GM23248 (cell line): ENCODE measurements around a stretch of chr11.

- RAMPAGE, long total RNA: no peak
These were observed 14.9 kb downstream of the TNKS1BP1 start for GRCh38 chr11:57309706-57310387.

DNA sequence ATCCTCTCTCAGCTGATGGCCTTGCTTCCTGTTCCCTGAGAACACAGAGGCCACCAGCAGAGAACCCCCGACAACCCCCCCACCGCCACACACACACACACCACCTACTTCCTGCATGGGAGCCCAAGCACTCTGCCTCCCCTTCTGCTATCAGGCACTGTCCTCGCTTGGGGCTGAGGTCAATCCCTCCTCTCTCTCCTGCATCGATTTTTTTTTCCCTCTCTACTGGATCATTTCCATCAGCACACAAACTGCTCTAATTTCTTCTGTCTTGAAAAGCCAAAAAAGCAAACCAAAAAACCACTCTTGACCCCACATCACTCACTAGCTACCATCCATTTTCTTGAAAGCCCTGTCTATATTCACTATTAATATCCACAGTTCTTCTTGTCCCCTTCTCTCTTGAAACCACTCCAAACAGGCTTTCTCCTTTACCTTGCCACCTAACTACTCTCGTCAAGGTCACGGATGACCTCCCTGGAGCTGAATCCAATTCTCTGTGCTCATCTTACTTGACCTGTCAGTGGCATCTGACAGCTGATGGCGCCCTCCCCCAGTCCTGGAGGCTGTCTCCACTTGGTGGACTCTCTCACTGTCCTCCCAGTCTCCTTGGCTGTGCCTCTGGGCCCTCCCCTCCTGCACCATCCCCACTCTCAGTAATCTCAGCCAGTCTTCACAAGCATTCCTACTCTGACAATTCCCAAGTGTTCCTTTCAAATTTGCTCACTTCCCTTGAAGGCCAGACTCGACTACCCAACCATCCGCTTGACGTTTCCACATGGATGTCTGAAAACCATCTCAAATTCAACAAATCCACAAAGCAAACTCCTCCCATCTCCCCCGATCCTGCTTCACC lies 8.9 kb downstream of the TNKS1BP1 start:
- RAMPAGE, long total RNA: no peak

- RAMPAGE, long total RNA: no peak
These were observed 3.6 kb downstream of the TNKS1BP1 start for GRCh38 chr11:57321159-57321506.

GRCh38 chr11:57321678-57322141 lies 3.0 kb downstream of the TNKS1BP1 start:
- RAMPAGE, long total RNA: no peak

DNA sequence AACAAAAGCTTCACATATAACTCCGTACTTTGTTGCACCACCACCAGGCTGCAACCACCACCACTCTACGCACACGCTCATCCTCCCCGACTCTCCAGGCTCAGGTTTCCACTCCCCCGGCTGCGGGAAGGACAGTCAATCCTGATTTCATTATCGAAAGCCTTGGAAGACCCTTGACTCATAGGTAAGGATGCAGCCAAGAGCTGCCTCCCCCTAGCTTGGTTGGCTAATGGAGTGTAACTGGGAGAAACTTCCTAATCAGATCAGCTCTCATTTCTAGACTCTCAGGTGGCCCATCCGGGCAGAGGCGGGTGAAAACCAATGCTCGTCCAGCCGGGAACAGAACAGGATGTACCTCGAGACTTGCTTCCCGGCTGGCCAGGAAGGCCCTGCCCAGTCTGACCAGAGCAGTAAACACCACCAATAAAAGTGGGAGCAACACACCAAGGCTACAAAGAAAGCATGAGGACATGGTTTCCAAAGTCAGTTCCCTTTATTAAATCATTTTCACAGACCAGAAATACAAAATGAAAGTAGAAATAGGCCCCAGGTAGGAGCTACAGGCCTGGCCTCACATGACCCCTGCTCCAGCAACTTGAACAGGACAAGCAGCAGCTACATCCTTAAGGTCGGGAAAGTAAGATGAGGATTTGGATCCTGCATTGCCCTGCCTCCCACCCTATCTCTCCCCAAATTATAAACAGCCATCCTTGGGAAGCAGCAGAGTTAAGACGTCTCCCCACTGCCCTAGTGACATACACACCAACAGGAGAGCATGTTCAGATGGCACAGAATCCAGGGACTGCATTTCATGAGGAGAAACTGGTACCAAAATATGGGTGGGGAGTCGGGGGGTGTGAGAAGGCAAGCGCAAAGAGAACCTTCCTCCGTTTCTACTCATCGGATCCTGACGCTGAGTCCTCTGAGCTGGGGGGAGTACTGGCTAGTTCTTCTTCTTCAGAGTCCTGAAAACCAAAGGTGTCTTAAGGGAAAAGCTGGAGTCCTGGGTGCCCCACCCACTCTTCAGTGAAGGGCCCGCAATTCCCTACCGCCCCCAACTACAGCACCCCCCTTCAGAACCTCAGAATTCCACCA lies 1.1 kb upstream of the TNKS1BP1 start:
- RAMPAGE, long total RNA: no peak

DNA sequence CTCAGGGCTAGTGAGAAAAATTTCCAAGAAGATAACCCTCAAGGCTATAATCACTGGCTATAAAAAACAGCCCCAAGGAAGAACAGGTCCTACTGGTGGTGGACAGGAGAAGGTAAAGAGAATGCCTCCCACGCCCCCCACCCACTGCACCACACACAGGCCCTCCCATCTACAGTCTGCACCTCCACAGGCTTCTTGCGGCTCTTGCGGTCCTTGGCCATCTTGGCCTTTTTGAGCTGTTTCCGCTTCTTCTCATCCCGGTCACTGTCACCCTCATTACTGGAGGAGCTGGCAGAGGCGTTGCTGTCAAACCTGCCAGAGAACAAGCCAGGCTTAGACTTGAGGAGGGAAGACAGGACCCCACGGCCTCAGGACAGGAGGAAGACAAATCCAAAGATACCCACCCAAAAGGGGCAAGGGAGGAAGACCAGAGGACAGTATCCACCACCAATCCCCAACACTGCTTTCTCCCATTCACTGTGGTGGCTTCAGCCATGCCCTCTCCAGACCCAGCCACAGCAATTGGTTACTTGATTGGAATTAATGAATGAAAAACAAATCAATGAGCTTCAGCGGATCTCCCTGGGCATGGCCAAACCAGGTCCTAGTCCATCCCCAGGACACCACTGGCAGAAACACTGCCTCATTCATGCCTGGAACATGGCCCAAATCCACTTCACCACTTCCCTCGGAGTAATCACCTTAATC lies 3.5 kb upstream of the TNKS1BP1 start:
- RAMPAGE, long total RNA: no peak

DNA sequence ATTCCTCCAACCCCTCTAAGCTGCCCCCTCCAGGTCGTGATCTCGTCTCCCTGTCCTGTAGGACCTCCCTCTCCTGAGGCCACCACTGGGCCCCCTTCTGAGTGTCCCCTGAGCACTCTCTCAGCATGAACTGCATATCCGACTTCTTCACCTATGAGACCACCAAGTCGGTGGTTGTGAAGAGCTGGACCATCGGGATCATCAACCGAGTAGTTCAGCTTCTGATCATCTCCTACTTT lies 193 bp downstream of the P2RX3 start:
- RAMPAGE, long total RNA: no peak

- RAMPAGE, long total RNA: no peak
These were observed 7.7 kb upstream of the SLC43A3 start for GRCh38 chr11:57434348-57435218.

GRCh38 chr11:57438342-57439313 lies 11.7 kb upstream of the SLC43A3 start:
- RAMPAGE, long total RNA: no peak

DNA sequence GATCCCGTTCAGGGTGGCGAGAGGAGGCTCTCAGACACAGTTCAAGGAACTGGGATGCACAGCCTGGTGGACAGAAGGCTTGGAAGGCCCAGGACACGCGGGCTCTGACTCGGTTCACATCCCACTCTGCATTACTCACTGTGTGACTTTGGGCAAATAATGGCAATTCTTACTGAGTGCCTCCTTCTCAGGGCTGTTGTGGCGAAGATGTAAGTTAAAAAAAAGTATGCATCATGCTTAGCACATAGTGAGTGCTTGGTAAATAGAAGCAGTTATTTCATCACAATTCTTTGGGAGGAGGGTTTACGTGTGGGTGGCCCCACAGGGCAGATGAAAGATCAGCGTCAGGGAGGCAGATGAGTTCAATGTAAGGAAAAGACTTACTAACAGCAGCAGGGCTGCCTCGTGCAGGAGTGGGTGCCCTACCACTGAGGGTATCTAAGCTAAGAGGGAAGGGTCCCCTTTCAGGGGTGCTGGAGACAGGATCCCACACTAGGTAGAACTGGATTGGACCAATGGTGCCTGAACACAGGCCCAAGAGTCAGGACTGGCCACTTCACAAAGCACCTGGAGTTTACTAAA lies 25.4 kb downstream of the RTN4RL2 start:
- RAMPAGE, long total RNA: no peak

DNA sequence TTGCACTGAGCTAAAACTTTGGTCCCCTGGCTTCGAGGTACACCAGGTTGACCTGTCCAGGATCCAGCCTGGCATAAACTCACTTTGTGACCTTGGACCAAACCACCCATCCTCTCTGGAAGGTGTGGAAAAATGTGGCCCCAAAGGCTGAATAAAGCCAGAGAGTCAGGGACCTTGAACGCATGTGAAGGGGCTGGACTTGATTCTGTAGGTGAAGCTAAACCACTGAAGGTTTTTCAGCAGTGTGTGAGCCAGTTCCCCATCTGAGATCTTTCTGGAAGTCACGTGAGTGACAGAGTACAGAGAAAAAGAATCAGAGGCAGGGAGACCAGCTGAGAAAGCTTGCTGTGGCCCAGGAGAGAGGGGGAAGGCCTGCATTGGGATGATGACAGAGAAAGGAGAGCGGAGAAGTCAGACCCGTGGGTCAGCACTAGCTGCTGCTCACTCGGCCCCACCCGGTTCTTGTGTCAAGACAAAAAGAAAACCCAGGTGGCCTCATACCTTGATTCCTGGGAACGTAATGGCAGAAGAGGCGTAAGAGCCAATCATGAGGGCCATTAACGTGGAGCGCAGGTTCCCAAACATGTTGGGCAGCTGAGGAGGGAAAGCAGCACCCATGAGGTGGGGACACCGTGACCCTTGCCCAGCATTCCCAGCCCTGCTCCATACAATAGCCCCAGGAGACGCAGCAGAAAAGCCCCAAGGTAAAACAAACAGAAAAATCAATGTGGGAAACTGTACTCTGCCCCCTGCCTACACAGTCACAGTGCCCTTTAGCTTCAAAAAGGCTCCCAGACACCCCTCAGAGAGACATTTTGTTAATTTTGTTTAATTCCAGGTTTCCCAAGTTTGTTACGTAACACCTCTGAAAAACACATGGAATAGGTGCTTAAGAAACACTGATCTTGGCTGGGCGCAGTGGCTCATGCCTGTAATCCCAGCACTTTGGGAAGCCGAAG lies 18.0 kb downstream of the SLC43A1 start:
- RAMPAGE, long total RNA: no peak

GRCh38 chr11:57498496-57498940 lies 17.0 kb downstream of the SLC43A1 start:
- RAMPAGE, long total RNA: no peak

DNA sequence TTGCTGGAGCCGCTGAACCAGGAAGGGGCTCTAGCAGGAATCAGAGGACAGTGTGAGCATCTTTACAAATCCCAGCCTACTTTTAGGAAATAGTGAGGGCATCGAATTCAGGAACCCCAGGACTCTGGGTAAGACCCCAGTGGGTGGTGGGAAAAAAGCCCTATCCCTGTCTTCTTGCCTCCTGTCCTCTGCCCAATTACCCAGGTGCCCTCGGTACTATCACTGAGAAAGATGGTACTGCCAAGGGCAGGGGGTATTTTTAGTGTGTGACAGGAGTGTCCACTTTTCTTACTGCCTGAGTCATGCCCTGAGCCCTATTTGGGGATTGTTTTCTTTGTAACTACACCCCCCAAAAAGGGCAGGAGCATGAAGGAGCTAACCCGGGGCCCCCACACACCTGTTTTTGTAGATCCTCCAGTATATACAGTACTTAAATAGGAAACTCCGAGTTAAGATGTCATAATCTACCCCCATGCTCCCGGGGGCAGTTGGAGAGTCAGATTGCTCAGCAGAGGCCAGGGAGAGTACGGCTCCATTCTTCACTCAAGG lies 3.7 kb downstream of the SMTNL1 start:
- RAMPAGE, long total RNA: no peak

- RAMPAGE, long total RNA: no peak
These were observed 566 bp downstream of the UBE2L6 start for GRCh38 chr11:57566749-57567463.

- RAMPAGE, long total RNA: no peak
These were observed 3.1 kb upstream of the YPEL4 start for GRCh38 chr11:57652688-57653318.

DNA sequence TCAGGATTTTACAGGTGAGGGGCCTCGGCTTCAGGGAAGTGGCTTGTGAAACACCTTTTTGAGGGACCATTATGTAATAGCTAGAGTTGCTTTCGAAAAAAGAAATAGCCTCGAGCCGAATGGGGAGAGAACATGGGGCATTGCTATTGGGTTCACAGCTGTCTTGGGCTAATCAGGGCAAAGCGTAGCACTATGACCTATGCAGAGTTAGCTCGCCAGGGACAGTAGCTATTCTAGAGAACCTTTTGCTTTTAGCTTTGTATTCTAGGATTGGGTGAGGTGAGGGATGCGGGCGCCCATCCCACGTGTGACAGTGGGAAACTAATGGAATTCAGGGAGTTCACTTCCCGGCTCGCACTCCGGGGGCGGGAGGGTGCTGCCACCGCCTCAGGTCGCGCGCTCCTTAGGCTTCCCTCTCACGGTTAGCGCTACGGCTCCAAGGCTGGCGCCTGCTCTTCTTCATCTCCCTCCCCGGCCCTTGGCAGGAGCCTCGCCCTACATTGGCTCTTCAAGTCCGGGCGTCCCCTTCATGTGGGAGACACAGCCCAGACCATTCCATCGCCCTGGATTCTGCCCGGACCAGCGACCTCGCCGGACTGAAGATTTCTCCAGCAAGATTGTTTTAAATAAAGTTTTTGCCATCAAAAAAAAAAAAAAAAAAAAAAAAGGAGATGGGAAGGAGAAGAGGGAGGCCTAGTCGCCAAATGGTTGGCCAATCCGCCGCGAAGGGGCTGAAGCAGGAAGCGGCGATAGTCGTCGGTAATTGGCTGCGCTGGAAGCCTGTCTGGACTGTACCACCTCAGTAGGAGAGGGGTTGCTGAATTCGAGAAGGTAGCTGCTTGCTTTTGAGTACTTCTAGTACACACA lies 958 bp upstream of the ZDHHC5 start:
- RAMPAGE, long total RNA: no peak

- RAMPAGE, long total RNA: no peak
These were observed 893 bp downstream of the ZDHHC5 start for GRCh38 chr11:57668864-57669150.

DNA sequence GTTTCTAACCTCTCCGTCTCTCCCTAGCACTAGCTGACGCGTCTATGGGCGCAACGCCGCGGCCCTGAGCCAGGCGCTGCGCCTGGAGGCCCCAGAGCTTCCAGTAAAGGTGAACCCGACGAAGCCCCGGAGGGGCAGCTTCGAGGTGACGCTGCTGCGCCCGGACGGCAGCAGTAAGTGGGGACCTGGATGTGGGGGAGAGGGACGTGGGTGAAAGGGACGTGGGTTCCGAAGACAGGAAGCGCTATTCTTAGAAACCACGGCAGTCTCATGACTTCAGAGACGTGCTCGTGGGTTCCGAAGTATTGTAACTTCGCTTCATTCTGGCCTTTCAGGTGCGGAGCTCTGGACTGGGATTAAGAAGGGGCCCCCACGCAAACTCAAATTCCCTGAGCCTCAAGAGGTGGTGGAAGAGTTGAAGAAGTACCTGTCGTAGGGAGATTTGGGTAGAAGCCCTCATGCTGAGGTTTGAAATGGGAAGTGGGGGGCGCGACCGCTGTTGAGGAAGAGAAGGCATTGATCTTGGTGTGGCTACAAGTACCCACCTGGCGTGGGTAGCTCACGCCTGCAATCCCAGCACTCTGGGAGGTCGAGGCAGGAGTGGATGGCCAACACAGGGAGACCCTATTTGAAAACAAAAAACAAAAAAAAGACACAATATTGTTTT lies 624 bp downstream of the SELENOH start:
- RAMPAGE, long total RNA: no peak

DNA sequence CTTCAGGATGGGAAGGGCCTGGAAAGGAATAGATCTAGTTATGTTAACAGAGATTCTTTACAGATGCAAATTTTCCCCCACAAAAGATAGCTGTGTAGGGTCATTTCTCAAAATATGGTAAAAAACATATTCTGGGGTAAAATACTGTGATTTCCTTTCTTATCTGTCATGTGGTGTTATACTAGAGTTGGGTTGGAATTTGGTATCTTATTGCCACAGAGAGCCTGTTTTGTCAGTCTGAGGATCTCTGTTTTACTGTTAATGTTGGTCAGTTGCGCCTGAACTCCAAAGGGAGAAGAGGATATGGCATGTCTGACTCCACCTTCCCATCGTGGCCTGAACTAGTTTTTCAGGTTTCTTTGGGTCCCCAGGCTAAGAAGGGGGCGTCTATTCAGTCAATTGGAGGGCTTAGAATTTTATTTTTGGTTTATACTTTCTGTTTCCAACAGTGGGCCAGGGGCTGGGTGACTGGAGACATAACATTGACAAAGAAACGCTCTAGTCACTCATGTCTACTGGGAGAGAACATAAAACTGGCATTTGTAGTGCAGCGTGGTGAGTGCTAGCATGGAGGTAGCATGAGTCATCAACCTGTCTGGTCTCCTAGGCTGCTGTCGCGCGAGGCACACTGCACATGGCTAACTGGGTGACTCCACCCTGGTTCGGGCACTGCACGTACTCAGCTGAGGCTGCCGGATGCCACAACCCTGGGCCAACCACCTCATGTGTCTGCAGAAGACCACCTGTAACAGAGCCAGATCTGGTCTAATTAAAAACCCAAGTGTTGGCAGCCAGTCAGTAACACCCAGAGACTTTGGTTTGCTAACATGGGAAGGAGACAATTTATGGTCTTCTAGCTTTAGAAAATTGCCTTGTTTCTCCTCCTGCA lies 120.1 kb upstream of the OR9Q1 start:
- RAMPAGE, long total RNA: no peak

DNA sequence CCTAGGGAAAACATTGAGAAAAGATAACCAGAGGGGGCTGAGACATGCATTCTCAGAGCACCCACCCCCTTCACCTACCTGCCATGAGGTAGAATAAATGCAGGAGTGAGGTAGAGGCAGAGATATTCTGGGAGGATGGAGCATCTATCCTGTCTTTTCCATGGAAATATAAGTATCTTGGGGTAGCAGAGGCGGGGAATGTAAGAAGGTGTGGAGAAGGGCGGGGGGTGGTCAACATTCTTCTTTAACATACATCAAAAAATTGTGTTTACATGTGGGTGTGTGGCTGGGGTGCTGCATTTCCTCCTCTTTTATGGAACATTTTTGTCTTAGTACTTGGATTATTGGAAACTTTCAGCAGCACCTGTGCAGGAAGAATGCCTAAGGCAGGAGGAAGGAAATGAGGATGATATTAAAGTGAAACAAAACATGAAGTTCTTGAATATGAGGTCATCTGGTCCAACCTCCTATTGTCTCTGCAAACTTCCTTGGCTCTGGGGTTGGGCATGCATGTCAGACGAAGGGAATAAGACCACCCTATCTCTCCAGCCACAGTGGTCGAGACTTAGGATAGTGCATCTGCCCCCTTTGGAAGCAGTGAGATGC lies 20.8 kb upstream of the OR9Q1 start:
- RAMPAGE, long total RNA: no peak